Parotid gland (tissue), 1 donor: ENCODE results near the gene TTC1.

DNA sequence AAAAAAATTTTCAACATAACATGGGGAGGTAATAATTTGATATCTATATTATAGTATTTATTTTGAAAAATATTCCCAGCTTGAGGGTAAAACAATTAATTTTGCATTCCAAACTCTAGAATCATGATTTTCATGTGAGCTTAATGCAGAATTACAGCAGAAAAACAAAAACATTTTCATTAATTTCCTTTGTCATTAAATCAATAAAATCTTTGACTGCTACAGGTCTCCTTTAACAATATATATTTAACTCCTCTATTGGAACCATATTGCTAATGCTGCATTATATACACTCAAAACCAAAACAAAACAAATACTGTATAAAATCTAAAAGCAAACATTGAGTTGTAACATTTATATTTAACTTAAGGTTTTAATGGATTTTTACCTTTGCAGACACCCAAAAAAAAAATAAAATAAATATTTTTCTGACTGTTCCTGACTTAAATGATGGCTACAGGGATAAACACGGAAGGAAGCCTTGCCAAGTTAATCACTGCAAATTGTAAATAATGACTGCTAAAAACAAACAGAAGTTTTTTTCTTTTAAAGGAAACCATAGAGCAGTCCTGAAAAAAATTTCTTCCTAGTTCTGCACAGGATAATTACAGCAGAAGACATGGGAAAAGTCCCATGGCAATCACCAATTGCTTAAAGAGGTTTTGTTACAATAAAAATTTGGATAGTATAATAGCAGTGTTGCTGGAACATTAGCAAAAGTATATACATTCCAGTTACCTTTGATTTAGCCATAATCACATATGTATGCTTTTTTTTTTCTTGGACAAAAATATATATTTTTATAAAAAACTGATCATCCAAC is 43.1 kb downstream of the LSM11 start:
- PRO-cap = no peak

GRCh38 chr5:157845977-157846268 is 13.0 kb downstream of the CLINT1 start:
- PRO-cap = no peak

- PRO-cap = no peak
Measured at GRCh38 chr5:157858176-157858483, 815 bp downstream of the CLINT1 start.

- PRO-cap = no peak
Measured at GRCh38 chr5:157918624-157919610, 60.0 kb upstream of the CLINT1 start.

DNA sequence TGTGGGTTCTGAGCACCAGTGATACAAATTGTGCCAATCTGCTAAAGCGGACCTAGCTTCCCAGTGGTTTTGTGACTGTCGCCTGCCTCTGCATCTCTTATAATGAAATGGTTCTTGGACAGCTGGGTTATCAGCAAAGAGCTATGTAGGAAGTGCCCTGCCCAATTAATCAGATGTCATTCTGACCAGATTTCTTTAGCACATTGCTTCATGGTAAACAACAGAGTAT is 448.9 kb upstream of the CLINT1 start:
- PRO-cap = no peak

DNA sequence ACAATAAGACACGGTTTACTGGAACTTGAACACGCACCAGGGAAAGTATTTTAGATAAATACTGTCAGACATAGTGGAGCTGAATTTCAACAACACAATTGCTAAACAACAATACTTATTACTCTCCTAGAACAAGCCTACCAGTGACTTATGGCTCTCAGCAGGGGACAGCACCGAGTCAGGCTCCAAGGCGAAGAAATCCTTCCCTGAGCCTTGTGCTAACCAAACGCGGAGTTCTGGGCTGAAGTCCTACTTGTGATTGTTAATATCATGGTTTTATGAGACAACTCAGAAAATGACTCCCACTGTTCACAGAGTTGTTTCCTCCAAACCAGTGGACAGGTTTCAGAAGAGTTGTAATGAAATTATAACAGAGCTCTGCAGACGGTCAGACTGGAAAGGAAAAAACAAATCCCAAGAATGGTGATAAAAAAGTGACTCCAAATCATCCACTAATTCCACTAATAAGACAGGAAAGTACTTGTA is 359.6 kb downstream of the EBF1 start:
- PRO-cap = no peak

GRCh38 chr5:158803091-158803769 is 296.5 kb downstream of the EBF1 start:
- PRO-cap = no peak

DNA sequence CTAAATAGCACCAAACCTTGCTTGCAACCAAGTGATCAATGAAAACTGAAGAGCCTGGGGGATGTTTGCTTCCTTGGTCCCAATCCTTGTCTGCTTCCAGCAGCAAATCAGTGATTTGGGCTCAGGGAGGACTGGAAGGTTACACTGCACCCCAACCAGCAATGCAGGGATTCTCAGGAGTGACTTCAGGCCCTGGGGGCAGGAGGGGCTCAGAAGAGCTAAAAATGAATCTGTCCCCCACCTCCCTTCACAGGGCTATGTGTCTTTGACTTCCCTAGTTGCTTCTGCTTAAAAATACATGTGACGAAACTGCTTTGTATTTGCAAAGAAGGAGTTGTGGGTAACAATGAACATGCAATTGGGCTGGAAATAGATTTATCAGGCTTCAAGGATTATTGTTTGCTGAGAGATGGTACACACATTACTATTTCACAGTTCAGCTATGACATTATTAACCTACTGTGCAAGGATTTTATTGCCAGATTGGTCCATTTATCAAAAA is 218.0 kb downstream of the EBF1 start:
- PRO-cap = no peak

- PRO-cap = no peak
Measured at GRCh38 chr5:158953777-158954583, 145.7 kb downstream of the EBF1 start.

GRCh38 chr5:158972666-158973160 is 127.0 kb downstream of the EBF1 start:
- PRO-cap = no peak

DNA sequence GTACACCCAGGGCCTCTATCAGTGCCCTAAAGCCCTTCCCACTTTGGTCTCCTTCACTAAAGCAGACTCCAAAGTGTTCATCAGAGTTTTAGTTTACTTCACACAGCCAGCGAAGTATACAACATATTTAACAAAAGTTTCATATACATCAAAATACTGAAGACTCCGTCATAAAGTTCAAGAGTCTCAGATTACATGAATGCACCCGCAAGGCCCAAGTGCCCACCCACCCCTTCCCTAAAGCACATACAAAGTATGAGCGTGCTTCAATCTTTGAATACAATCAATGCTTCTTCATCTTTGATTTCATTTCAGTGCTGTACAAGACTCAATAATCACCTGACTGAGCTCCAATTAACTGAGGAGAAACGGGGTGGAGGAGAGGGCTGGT is 51.5 kb downstream of the RNF145 start:
- PRO-cap = no peak

DNA sequence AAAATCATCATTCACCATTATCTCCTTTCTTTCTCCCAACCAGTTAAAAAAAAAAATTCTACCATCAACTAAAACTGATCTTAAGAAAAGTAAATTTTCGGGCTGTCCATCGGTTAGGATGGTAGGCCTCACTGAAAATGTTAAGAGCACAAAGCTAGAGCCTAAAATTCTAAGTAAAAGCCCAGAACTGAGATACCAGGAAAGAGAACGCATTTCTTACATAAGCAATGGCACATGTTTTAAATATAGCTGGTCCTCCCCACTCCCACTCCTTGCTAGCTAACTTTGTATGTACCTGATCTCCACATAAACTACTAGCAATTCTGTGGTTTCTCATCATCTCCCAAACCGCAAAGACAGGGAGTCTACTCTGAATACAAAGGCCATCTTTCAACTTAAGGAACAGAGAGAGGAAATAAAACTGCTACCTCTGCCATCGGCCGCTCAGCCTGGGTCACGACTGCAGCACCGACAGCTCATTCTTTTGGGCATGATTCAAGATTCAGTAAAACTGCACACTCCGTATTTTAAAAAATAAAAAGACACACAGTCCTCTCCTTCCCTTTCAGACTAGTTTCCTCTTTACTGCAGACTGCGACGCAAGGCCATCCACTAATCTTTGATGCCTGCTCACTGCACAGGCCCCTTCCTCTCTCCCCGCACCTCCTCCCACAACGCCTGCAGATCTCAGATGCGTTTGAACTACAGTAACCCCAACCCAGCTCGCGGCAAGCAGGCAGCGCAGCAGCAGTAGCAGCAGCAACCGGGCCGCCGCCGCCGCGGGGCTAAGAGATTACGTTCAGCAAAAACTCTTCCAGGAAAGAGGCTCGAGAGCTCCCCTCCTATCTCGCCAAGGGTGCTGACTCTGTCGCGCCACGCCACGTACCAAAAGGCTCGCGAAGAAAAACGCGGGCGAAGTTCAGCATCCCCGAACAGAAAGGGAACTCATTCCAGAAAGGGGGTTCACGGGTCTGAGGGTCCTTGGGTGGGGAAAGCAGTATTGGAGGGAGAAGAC is 1.6 kb downstream of the RNF145 start:
- PRO-cap = bidirectional peak, plus-strand start at position 443 of the sequence, minus-strand start at position 139 of the sequence; bidirectional peak, plus-strand start at position 690 of the sequence, minus-strand start at position 621 of the sequence

DNA sequence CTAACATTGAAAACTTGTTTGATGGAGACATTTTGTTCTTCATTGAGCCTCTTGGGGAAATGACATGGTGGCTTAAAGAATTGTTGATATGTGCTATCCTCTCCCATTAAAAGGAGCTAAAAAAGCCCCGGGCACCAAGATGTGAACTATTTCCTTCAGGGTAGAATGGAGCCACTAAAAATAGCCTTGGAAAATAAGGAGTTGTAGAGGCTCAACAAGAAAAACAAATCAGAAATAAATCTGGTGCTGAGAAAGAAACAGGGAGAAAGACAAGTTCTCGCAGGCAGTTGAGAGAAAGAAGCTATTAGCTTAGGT is 134.7 kb upstream of the ADRA1B start:
- PRO-cap = no peak

GRCh38 chr5:159864789-159865807 is 51.2 kb upstream of the ADRA1B start:
- PRO-cap = no peak

- PRO-cap = no peak
Measured at GRCh38 chr5:159911237-159911648, 5.0 kb upstream of the ADRA1B start.

GRCh38 chr5:160008636-160009855 is at the start of gene TTC1:
Gene TTC1, plus strand, starts transcription at chr5:160009139.
- PRO-cap = unidirectional peak, plus-strand start at chr5:160009155

- PRO-cap = no peak
Measured at GRCh38 chr5:160093495-160094355, 25.5 kb downstream of the PWWP2A start.

GRCh38 chr5:160271139-160271682 is 41.2 kb downstream of the CCNJL start:
- PRO-cap = no peak

GRCh38 chr5:160294274-160294702 is 18.1 kb downstream of the CCNJL start:
- PRO-cap = no peak

DNA sequence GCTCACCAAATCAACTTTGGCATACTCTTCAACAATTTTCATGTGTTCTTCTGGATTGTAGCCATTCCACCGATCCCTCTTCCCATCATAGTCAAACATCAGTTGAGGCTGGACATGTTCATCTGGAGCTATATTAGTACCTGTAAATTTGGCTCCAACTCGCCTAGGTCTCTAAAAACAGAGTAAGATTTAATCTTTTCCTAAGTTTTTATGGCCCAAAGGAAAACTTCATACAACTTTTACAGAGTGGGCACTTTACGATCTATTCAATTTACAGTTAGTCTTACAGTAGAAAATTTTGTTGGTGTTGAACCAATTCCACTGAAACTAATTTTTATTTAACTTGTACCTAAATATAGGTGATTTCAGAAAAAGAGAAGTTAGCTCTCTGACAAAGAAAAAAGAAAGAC is 5.4 kb downstream of the SLU7 start:
- PRO-cap = no peak